Metanephros (tissue), 2 donors: ENCODE measurements around a stretch of chr10.

GRCh38 chr10:75028272-75029492 is 44.8 kb downstream of the DUSP29 start:
- RAMPAGE, long total RNA, result no peak

DNA sequence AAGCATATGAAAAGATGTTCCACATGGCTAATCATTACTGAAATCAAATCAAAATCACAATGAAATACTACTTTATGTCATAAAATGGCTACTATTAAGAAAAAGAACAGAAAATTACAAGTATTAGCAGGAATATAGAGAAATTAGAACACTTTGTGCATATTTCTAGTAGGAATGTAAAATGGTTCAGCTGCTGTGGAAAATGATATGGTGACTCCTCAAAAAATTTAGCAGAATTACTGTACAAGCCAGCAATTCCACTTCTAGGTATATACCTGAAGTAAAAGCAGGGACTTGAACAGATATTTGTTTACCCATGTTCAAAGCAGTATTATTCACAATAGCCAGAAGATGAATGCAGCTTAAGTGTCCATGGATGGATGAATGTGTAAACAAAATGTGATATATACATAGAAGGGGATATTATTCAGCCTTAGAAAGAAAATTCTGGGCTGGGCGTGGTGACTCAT is 25.4 kb downstream of the SAMD8 start:
- RAMPAGE, long total RNA, result no peak

- RAMPAGE, long total RNA, result no peak
Observed at GRCh38 chr10:75211202-75212009, 810 bp downstream of the VDAC2 start.

- RAMPAGE, long total RNA, result no peak
Observed at GRCh38 chr10:75233913-75234491, 1.8 kb downstream of the COMTD1 start.

GRCh38 chr10:75404078-75404752 is 2.7 kb upstream of the ZNF503 start:
- RAMPAGE, long total RNA, result no peak

DNA sequence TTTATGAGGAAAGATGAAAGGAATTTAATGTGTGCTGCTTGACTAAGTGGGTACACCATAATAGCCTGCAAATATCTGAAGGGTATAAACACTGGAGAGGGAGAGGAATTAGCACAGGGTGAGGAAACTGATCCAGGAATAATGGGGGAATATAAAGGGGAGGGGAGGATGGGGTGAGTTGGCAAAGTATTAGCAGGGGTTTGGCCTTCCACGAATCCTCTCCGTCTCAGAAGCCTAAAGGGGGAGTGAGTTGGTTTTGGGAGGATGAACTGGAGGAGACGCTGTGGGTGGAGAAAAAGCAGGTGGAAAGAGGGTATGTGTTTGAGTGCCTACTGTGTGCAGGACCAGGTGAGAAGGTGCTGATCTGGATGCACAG is 67.2 kb downstream of the LRMDA start:
- RAMPAGE, long total RNA, result no peak

DNA sequence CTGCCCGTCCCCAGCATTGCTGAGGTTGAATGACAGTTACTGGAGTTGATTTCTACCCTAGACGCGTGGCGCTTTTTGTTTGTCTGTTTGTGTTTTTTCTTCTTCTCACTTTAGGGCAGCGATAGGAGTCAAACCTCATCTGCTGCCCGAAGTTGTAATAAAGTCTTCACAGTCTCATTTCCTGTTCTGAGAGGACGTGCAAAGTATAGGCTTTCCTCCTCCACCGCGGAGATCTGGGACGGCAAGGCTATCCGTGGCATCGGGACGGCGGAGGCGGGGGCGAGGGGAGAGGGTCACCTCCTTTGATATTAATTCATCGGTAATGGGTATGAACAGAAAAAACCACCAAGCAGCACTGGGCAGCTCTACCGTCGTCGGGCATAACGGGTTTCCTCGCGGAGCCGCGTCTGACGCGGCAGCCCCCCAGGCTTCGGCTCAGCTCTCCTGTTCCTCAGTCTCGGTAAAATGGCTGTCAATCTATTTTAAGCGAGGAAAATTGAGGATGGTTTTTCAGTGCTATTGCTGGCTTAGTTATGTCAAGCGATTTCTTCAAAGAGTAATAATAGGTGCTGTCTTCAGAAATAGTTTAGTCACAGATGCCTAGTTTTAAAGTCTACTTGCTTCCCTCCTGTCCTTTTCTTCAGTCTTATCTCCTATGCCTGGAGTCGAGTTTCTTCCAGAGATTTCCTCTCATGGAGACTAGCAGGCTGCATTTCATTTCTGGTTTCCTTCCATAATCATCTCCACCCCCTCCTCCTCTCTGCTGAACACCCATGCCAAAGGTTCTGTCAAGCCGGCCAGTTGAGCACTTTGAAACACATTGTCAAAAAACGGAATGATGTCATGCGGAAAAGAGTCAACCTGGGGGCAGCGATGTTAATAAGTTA is 161.1 kb downstream of the LRMDA start:
- RAMPAGE, long total RNA, result no peak

DNA sequence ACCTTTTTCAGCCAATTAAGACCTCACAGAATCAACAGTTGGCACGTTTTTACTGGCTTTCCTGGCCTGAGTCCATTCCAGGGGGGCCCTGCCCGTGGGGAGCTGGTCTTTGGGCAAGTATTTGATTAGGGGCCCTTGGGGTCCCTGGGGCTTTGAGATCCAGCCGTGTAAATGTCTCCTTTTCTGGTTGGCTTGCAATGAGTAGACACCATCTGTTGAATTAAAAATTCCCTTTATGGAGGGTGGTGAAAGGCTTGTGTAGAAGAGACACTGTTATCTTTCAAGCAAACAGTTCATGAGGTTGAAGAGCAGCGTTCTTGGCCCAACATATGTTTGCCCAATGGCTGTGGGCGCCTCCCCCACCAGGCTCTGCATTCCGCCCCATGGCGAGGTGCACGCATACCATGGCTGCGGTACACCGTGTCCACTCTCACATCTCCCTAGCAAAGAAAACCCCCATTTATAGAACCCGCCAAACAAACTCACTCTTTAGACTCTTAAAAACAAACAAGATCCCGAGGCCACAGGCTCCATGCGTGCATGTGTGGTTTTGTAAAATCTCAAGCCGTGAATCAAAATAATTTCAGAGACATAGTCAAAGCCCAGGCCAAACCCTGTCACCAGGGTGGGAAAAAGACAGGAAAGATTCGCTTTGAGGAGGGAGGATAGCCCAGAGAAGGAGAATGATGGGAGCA is 593.3 kb downstream of the LRMDA start:
- RAMPAGE, long total RNA, result no peak

DNA sequence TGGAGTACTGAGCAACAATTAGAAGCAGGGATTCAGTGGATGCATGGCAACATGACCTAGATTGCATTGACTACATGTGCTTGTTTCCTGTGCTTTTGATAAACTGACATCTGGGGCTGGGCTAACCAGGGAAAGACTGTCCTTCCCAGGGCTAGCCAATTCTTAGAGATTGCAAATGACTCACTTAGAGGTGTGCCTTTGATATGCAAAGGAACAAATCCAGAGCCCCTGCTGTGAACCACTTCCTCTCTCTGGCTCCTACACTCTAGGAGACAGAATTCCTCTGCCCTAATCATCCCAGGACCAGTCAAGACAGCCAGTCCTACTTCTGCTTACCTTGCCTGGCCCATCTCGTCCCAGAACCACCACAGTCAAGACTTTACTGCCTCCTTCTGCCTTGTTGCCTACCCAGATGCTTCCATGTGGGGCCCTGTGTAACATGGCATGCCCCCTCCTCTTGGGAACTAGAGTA is 651.6 kb downstream of the LRMDA start:
- RAMPAGE, long total RNA, result no peak

- RAMPAGE, long total RNA, result no peak
Observed at GRCh38 chr10:76436184-76436631, 1004.8 kb downstream of the LRMDA start.

- RAMPAGE, long total RNA, result no peak
Observed at GRCh38 chr10:76543713-76544100, 1093.9 kb downstream of the KCNMA1 start.

GRCh38 chr10:76559529-76559997 is 1078.0 kb downstream of the KCNMA1 start:
- RAMPAGE, long total RNA, result no peak

DNA sequence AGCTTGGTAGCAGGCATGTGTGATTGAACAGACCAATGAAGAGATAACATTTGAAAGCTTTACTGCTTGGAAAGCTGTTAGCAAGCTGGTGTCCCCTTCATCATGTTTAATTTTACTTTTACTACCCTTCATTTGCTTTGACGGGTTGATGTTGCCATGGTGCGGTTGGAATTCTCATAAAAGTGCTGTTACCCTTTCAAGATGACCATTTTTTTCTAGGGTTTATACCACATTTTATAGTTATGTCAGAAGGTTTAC is 857.6 kb downstream of the KCNMA1 start:
- RAMPAGE, long total RNA, result no peak

GRCh38 chr10:77157674-77158105 is 479.9 kb downstream of the KCNMA1 start:
- RAMPAGE, long total RNA, result no peak

DNA sequence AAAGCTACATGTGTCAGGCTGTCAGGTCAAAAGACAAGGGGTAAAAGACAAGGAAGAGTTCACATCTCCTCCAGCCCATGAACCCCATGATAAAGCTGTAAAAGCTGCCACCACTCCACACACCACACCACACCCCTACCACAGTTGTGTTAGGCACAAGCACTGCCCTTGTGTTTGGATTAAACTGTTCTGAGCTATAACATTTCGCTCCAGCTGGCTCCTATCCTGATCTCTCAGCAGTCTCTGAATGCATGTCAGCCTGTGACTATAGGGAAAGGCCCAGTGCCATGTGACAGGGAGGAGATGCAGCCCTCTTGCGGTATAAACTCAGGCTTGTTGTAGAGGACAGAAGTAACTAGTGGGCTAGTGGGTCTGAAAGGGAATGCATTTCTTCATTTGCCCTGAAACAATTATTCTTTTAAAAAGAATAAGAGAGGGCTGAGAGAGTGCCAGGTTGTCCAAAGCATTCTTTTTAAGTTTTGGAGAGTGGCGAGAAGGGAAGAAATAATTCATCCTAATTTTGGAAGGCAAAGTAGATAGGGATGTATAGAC is 394.5 kb downstream of the KCNMA1 start:
- RAMPAGE, long total RNA, result no peak

GRCh38 chr10:77365538-77366116 is 272.0 kb downstream of the KCNMA1 start:
- RAMPAGE, long total RNA, result no peak

DNA sequence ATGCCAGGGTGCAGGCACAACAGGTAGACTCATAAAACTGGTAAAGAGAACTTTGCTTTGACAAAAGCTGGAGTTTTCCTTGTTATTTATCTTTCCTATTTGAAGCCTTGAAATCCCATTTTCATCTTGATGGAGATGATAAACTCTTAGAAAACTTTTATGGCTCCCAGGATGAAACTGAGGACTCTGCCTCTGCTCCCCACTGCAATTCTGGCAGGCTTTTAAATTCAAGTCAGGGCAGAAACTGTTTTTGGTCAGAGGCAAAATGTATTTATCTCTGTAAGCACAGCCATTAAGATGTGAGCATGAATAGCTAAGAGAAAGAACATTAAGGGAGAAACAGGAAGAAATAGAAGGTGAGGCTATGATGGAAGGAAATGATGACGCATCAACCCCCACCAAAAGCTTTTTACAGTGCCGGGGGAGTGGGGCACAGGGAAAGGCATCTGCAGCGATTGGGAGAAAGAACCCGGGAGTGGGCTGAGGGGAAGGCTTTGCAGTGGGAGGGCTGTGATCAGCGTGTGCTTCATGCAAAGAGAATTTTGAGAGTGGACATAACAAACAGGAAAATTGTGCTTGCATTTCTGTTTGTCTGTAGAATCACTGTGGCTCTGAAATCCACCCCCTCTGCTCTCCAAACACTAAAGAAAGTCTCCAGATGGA is 250.9 kb downstream of the KCNMA1 start:
- RAMPAGE, long total RNA, result no peak

DNA sequence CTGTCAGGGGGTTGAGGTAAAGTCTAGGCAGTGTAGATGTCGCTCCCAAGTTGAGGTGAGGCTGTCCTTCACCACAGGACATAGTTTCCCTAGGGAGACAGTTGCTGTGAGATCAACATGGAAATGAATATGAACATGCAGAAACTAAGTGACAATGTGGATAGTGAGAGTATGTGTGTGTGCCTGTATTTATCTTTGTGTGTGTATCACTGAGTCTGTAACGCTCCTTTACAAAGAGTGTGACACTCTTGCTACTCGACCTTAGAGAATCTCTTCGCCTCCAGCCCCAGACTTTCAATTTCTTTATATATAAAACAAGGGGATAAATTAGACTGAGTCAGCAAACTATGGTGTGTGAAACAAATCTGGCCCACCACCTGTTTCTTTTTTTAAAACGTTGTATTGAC is 240.6 kb downstream of the KCNMA1 start:
- RAMPAGE, long total RNA, result no peak

GRCh38 chr10:77506898-77507894 is 130.4 kb downstream of the KCNMA1 start:
- RAMPAGE, long total RNA, result no peak

DNA sequence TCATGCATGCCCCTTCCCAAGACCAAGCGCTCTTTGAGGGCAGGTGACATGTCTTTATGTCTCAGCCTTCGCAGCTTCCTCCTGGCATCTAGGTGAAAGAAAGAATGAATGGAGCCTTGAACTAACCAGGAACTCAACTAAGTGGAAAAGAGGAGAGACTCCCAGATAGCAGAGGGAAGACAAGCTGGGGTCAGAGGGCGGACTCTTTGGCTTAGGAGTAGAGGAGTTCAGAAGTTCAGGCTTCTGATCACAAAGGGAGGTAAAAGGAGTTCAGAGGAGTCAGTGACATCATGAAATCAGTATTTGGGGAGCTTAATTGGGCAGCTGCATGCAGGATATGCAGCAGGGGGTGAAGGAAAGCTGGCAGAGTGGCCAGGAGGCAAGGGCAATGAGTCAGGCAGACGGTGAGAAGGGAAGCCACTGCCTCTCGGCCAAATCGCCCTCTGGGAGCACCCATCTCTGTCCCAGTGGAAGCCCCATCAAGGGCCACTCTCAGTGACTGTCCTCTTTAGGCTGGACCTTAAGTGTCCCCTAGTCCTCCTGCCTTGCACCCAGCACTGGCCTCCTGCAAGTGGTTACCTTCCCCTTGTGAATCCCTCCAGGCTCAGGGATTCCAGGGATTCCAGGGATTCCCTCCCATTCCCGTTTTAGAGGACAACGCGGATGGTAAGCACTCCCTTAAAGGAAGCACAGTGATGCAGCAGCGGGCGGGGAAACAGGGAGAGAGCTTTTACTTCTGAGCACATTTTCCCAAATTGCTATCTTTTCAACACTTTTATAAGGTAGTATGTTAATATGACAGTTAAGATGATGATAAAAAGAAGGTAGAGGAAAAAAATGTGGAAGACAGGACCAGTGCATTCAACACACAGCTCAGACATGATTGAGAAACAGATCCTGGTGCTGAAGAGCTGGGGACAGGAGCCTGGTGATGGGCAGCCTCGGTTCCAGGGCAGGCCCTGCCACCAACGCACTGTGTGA is 72.7 kb downstream of the KCNMA1 start:
- RAMPAGE, long total RNA, result no peak